ENCODE results near the genes PHF10 and ERMARD.

- RRBS = no CpG with 5 or more reads among the region's 6 CpGs
These were observed 35.5 kb upstream of the FRMD1 start for GRCh38 chr6:168114530-168114821.

GRCh38 chr6:168322907-168323424, 3.4 kb upstream of the DACT2 start:
- RRBS = no CpG with 5 or more reads among the region's 2 CpGs

- RRBS = no CpG with 5 or more reads among the region's 18 CpGs
These were observed 50.2 kb upstream of the SMOC2 start for GRCh38 chr6:168390584-168391474.

GRCh38 chr6:168451067-168451324, 10.0 kb downstream of the SMOC2 start:
- RRBS = no CpG with 5 or more reads among the region's 5 CpGs

- RRBS = 72% methylated on average over 4 of the region's 11 CpGs
These were observed 85.3 kb downstream of the SMOC2 start for GRCh38 chr6:168526207-168526667.

DNA sequence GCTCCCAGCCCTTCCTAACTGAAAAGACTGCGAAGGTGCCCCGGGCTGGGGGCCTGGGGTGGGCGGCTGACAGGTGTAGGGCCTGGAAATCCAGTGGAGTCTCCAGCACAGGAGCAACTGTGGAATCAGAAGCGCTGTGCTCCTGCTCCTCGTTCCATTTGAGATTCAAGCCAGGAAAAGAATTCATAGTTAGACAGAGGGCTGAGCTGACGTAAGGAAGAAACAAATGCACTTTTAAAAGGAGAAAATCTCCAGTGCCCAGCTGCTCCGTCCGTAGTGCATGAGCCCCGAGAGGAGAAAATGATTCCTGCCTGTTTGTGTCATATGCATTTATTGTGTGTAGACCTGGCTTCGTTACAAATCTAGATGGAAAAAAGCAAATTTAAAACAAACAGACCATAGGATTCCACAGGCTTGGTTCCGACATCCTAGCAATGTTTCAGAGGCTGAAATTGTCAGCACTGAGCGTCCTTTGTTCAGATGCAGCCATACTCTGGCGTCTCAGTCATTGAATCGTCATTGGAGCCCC, 197.7 kb downstream of the SMOC2 start:
- RRBS = 22% methylated on average over 2 of the region's 14 CpGs

- RRBS = no CpG with 5 or more reads among the region's 6 CpGs
These were observed 97.2 kb downstream of the THBS2 start for GRCh38 chr6:169156543-169156845.

DNA sequence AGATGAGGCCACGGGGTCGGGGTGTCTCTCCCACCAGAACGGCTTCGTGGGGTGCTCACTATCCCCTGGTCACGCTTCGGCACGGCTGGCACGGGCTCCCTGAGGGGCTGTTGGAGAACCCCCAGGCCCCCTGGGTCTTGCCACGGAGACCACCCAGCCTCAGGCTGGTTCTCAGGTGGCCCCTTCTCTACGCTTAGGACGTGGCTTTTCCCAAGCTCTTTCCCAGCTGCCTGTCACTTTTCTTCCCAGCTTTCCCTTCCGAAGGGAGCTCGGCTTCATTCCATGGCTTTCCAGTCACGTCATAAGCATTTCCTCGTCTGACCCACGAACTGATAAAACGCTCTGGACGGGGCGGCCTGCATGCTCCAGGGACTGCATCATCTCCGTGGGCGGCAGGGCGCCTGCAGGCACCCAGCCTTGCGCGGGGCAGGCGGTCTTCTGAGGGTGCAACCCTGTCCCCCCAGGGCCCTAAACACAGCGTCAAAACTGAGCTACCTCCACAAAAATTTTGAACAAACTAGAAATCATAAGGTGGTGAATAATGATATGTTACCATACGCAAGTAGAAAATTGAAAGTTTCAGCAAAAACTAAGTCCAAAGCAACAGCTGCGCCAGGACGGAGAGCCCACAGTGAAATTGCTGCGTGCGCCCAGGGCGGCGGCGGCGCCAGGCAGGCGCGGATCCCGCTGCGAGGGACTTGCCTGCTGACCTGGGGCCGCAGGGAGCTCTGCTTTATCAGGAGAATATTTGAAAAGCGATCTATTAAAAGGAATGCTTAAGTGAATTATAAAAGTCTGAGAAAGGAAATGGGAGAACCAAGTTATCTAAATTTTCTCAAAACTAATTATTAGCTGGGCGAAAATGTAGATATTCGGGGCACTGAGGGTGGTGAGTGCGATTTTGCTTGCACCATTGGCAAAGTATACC, 85.6 kb downstream of the THBS2 start:
- RRBS = no CpG with 5 or more reads among the region's 44 CpGs

DNA sequence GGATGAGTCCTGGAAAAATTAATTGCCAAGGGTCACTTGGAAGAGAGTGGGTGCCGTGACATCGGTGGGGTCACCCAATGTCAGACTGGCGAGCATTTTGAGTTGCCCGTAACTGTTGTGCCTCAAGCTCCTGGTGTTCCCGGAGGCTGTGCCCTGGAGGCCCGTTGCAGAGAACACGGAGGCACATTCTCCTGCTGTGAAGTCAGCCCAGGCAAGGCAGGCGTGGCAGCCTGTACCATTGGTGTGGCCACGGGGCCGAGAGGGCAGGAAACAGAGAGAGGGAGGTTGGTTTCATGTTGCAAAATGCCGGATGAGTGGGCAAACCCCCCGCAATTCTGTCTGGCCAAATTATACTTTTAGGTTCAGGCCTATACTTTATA, 81.2 kb downstream of the THBS2 start:
- RRBS = no CpG with 5 or more reads among the region's 12 CpGs

GRCh38 chr6:169424758-169425469, 171.3 kb upstream of the THBS2 start:
- RRBS = no CpG with 5 or more reads among the region's 42 CpGs

GRCh38 chr6:169450619-169451436, 197.2 kb upstream of the THBS2 start:
- RRBS = no CpG with 5 or more reads among the region's 18 CpGs

GRCh38 chr6:169452111-169453018, 198.7 kb upstream of the THBS2 start:
- RRBS = 70% methylated on average over 4 of the region's 40 CpGs

- RRBS = no CpG with 5 or more reads among the region's 8 CpGs
These were observed 200.9 kb upstream of the THBS2 start for GRCh38 chr6:169454453-169454957.

DNA sequence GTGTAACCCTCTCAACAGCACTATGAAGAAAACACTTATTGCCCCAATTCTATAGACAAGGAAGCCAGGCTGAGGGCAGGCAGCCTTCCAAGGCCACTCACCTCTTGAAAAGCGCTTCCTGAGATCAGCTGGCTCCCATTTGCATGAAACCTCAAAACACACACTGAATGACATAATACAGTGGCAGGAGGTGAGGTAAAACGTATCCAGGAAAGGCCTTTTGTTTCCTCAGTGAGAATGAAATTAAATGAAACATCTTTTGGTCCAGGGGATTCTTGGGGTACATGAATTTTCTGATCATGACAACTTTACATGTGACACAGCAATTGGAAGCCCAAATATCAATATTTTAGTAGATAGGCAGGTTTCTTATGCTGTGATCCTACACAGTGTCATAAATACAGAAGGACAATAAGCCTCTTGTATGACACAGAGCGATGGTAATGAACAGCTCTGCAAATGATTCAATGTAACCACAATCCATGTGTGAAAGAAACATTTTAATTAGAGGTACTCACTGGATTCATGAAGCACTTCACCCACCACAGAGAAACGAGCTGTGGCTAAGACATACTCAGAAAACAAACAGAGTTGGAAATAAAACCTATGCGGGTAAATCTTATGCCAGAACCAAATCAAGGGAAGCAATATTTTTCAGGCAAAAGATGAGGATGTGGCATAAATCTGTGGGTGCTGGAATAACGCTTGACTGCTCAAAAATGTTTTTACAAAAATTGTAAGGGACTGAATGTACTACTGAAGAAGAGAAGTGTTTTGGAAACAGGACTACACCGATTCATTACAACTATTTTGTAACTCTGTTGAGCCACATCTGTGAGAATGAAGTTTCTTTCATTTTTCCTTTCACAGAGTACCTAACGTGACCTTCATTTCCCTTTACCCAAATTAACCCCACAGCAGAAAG, 112.2 kb downstream of the WDR27 start:
- RRBS = no CpG with 5 or more reads among the region's 8 CpGs

- RRBS = no CpG with 5 or more reads among the region's 6 CpGs
These were observed 2.6 kb downstream of the C6orf120 start for GRCh38 chr6:169704183-169705193.

DNA sequence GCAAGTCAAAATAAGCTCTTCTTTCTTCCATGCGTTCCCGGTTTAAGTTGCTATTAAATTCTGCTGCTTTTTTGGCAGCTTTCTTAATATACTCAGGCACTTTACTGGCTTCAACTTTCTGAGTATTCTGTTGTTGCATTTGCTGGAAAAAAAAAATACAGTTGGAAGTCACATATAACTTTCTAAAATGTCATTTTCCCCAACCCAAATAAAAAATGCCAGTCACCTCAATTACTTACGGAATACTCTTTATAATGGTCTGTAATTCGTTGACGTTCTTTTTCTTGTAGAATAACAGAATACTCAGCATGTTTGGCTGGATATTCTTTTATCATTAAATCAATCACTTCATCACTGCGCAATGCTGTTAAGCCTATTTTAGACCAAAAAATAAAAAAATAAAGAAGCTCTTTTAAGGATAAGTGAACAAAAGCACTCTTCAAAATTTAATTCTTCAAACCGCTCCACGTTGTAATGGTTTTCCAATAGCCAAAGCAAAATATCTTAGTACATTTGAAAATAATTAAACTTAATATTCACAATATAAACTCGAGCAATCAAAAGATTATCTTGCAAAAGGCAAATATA, 8.5 kb downstream of the PHF10 start:
- RRBS = no CpG with 5 or more reads among the region's 9 CpGs

DNA sequence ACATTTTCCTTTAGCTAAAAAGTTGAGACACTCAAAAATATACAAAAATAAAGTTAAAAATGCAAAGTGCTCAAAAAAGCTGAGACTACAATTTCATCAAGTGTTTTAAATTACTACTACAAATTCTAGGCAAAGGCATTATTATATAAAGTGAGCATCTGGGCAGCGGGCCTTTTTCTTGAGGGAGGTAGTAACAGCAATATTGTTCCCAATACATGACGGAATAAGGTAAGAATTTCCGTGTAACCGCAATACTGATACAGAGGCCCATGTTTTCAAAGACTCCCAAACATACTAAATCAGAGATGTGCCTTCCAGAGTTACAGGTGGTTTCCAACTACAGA, 1.9 kb downstream of the PHF10 start:
- RRBS = no CpG with 5 or more reads among the region's 4 CpGs

GRCh38 chr6:169724046-169724891, at the start of gene PHF10:
PHF10 (minus strand) TSS chr6:169724500.
- RRBS = 3% methylated on average over 34 of the region's 134 CpGs

DNA sequence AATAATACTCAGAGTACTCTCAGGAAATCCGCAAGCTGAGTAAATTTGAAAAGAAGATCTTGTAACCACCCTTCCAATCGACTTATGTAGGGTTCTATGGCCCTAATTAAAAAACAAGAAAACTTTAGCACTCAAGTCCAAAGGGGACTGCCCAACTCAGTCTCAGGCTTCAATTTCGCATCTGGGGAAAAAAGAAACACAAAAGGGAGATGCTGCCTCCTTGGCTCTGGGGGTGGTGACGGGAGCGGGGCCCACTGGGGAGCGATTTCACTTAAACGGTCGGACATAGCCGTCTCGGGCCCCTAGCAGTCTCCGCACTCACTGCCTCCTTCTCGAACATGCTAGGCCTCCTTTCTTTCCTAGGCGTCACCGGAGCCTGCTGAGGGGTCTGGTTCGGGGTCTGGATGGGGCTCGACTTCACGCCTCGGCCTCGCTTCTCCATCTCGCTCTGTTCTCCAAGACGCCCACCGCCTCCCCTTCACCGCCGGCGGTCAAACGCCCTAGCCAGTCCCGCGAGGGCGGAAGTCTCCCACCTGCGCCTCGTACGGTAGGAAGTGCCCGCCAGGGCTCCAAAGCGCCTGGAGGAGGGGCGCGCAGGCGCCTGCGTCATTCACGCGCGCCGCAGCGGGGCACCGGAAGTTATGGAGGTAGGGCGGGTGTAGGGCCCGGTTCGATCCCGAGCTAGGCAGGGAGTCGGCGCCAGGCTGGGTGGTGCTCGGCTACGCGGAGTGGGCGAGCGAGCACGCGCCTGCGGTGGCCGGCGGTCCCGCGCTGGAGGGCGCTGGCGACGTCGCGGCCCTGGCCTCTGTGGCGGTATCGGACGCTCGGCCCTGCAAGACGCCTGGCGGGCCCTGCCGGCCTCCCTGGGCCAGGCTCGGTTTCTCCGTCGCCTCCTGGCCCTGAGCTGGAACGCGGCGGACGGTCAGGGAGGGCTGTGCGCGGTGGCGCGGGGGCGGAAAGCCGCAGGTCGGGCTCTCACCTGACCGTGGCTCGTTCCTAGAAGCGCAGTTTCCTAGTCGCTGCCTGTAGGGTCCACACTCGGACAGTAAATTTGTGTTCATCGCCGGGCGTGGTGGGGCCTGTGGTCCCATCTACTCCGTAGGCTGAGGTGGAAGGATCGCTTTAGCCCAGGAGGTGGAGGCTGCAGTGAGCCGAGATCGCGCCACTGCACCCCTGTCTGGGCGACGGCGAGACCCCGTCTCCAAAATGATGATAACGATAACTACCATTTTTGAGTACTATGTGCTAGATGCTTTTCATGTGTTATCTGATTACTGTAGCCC, at the start of gene ERMARD:
TSS of gene ERMARD (plus strand) at position 606 of the 1,283 bp plus-strand sequence.
- RRBS = 1% methylated on average over 24 of the region's 106 CpGs

- RRBS = no CpG with 5 or more reads among the region's 16 CpGs
These were observed 244.1 kb downstream of the DLL1 start for GRCh38 chr6:170046724-170047311.